HT1080 (cell line): ENCODE measurements around the genes MNS1 and ADAM10.

RAMPAGE:
- cytosol, long total RNA = start-site peak on the minus strand at chr15:56465050-56465106, 46 and 74 reads in 2 replicates
- long total RNA = start-site peak on the minus strand at chr15:56465071-56465112, 25 reads
- nucleus, long total RNA = start-site peak on the minus strand at chr15:56465100-56465106, 21 and 8 reads in 2 replicates
Measured at GRCh38 chr15:56464685-56465936, at the start of gene MNS1. TSS of gene MNS1 (minus strand) at chr15:56465137.

DNA sequence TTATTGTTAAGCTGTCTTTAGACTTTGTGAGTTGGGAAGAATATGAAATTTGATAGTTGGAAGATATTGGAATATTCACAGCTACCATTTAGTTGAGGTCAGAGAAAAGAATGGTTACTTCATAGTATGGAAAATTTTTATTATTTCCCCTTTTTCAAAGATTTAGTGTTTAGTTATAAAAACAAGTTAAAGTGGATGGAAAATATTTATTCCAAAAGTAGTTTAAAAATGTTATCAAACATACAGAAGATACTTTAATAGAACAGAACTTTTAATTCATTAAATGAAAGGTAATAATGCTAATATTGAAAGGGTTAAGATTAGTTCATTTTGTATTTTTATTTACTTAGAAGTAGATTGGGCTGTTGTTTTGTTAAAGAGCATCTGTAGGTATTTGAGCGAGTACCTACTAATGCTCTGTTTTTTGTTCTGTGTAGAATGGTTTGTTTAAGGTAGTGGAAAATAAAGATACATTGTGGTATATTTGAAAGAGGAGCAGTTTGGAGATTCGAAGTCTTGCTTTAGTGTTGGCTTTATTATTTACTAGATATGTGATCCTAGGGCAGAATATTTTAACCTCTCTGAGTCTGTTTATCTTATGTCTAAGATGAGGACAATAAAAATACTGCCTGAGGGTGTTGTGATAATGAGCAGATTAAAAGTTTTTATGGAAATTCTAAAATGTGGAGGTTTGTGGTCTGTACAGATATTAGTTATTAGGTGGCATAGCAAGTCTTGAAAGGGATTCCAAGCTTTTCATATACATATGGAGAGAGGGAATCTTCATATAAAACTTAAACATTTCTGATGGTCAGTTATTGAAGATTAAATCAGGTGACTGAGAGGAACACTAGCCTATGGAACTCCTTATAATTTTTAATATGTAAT is 14.8 kb downstream of the TCF12 start:
RAMPAGE:
- cytosol, long total RNA = no peak
- long total RNA = no peak
- nucleus, long total RNA = no peak

DNA sequence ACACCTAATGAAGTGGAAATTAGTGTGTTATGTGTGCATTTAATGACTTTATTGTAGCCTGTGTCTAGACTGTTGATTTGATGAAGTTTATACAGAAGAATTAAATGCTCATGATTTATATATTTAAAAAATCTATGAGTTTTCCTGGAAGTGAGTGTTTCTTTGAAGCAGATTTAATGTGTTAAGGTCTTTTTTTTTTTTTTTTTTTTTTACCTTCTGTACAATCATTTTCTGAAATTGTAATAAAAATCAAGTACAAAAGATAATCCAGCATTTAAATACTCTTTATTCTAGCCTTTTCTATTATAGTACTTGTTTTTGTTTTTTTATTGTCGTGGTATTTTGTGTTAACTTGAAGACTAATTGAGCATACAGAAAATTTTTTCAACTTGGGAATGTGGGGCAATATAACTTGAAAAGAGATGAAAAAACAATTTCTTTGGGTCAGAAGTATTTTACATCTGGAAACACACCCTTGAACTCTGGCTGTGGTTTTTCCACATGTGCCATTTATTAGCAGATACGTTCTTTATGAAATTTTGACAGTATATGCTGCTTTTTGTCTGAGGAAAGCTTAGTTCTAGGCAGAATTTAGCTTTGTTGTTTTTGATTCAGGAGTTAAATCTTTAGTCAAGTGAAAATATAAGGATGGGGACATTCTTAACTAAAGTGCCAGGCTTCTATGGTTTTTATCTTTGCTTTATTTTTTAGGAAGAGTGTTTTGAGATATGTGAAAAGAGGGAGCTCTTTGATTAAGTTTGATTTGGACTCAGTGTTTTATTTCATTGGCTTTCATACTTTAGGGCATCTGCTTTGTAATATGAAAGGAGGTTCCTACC is 44.6 kb downstream of the TCF12 start:
RAMPAGE:
- cytosol, long total RNA = no peak
- long total RNA = no peak
- nucleus, long total RNA = no peak

DNA sequence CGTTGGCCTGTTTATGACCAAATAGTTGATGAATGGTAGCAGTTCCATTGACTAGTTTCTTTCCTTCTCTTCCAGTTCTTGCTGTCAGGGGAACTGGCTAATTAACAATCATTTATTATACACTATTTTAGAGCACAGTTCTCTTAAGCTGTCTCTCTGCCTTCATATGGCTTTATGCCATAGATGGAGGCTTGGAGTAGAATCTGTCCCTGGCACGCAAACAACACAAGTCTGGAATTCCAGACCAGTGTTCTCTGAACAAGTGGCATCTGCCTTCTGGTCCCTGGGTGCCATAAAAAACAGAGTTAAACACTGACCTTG is 219.9 kb upstream of the CGNL1 start:
RAMPAGE:
- cytosol, long total RNA = no peak
- long total RNA = no peak
- nucleus, long total RNA = no peak

DNA sequence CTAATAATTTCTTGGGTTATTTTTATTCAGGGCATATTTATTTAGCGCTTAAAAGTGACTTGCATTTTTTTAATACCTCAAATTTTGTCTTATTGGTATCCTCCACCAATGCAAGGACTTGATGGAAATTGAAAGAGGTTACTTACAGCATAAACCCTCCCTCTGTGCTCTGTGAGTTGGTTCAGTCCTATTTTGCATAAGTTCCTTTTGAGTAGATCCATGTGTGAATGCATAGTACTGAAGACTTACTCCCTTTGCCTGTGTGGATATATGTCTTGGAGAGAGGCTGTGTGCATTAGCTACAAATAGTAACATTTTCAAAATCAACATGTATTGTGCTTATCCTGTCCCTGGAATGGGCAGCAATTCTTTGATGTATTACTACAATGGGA is 157.1 kb upstream of the CGNL1 start:
RAMPAGE:
- cytosol, long total RNA = no peak
- long total RNA = no peak
- nucleus, long total RNA = no peak

DNA sequence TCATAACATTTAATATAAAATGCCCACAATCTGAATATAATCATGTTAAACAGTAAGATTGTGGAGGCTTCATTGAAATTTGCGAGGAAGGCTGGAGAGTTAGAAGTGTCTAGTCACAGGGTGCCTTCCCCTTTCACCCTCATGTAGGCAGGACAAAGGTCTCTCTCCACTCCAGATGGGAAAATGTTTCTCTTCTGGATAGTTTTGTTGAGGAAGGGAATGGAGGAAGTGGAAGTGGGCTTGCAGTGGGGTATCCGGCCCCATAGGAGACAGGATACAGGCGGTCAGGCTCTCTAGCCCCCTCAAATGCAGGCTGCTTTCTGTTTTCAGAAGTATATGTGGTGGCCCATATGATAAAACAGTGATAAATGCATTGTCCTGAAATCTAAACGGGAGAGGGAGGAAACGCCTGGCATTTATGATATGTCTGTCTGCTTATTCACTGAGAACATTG is 13.3 kb upstream of the MYZAP start:
RAMPAGE:
- cytosol, long total RNA = no peak
- long total RNA = no peak
- nucleus, long total RNA = no peak

GRCh38 chr15:57950292-57951015 is 115.1 kb downstream of the ALDH1A2 start:
RAMPAGE:
- cytosol, long total RNA = no peak
- long total RNA = no peak
- nucleus, long total RNA = no peak

GRCh38 chr15:58055738-58056187 is 9.7 kb downstream of the ALDH1A2 start:
RAMPAGE:
- cytosol, long total RNA = no peak
- long total RNA = no peak
- nucleus, long total RNA = no peak

DNA sequence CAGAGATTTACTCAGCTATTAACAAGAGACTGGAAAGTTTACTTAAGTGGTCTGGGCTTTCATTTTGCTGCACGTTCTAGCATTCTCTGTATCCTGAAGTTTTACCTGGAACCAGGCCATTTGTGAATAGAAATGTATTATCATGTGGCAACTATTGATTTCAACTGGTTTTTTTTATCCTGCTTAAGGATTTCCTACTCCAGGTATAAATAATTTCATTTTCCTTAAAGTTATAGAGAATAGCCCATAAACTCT is 1.1 kb downstream of the AQP9 start:
RAMPAGE:
- cytosol, long total RNA = no peak
- long total RNA = no peak
- nucleus, long total RNA = no peak

GRCh38 chr15:58174761-58175091 is 36.5 kb downstream of the AQP9 start:
RAMPAGE:
- cytosol, long total RNA = no peak
- long total RNA = no peak
- nucleus, long total RNA = no peak

RAMPAGE:
- cytosol, long total RNA = no peak
- long total RNA = no peak
- nucleus, long total RNA = no peak
Measured at GRCh38 chr15:58229115-58229930, 91.1 kb downstream of the AQP9 start.

RAMPAGE:
- cytosol, long total RNA = no peak
- long total RNA = no peak
- nucleus, long total RNA = no peak
Measured at GRCh38 chr15:58431055-58431458, 734 bp upstream of the LIPC start.

RAMPAGE:
- cytosol, long total RNA = no peak
- long total RNA = no peak
- nucleus, long total RNA = no peak
Measured at GRCh38 chr15:58441747-58442037, 9.9 kb downstream of the LIPC start.

DNA sequence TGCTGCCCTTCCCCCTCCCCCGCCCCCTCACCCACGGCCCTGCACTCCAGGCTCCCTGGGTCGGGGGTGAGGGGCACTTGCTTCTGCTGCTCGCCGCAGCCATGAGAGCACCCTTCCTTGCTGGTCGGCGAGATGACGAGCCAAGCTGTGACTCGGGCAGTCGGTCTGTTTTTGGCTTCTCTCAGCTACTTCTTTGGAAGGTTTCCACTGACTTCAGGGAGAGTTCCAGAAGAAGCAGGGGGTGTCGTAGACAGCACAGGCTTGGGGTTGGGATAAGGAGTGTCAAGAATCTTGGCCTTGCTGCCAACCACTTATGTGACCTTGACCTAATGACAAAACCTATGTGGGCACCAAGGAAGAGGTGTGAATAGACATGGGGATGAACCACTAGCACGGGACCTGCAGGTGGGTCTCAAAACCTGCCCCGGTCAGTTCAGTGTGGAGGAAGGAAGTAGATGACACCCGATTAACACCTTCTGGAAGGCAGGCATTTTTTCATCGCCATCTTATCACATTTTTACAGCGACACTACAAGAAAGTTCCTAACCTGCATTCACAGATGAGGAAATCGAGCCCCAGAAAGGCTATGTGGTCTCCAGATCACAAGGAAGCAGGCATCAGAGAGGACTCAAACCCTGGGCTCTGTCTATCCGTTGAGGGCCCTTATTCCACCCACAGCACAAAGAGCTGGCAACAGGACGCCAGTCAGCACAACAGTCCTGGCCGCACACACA is 120.9 kb downstream of the LIPC start:
RAMPAGE:
- cytosol, long total RNA = no peak
- long total RNA = no peak
- nucleus, long total RNA = no peak

GRCh38 chr15:58641508-58642067 is 107.9 kb downstream of the ADAM10 start:
RAMPAGE:
- cytosol, long total RNA = no peak
- long total RNA = no peak
- nucleus, long total RNA = no peak

DNA sequence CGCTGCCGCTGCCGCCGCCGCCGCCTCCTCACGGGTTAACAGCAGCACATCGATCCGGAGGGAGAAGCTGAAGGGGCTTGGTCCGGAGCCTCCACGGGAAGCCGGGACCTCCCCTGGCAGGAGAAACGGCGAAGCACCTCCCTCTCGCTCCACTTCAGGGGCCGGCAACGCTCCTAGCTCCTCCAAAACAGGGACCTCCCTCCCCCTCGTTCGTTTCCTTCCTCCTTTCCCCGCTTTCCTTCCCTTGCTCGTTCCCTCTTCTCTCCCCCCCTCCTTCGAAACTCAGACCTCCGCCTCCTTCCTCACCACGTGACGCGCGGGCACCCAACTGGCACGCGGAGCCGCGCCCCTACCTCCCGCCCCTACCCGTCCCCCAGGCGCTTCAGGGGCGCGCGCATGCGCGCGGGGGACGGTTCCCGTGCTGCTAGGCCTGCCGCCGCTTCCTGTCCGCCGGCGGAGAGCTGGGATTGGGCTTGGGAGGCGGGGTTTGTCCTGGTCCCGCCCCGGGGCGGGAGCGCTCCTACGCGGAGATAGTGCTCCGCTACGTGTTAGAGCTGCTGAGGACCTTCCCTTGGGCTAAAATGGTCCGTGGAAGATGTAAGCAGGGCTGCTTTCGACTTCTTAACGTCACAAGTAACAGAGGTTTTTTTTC is at the start of gene ADAM10:
Gene ADAM10, minus strand, starts transcription at position 169 of the 652 bp plus-strand sequence.
RAMPAGE:
- cytosol, long total RNA = start-site peak on the minus strand centred at position 173 of the sequence, 178 bp wide, 429 and 875 reads in 2 replicates
- long total RNA = start-site peak on the minus strand centred at position 162 of the sequence, 101 bp wide, 218 reads
- nucleus, long total RNA = start-site peak on the minus strand centred at position 145 of the sequence, 175 bp wide, 314 and 56 reads in 2 replicates

GRCh38 chr15:58772217-58772357 is 985 bp downstream of the MINDY2 start:
RAMPAGE:
- cytosol, long total RNA = no peak
- long total RNA = no peak
- nucleus, long total RNA = no peak

DNA sequence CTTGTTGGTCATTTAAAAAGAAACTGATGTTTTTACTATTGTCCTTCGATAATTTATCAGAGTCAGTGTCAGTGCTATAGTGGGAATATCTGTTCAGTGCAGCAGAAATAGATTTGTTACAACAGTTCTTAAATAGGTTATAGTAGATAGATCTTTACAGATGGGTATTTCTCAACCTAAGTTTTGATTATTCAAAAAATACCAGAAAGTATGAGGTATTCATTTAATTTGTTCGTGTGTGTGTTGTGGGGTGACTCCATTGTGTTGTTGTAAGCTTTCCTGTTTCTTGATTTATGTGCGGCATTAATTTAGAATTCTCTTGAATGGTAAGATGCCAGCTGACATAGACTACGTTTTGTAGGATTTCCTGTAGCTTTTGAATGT is 1.1 kb downstream of the RNF111 start:
RAMPAGE:
- cytosol, long total RNA = no peak
- long total RNA = no peak
- nucleus, long total RNA = no peak

RAMPAGE:
- cytosol, long total RNA = no peak
- long total RNA = no peak
- nucleus, long total RNA = no peak
Measured at GRCh38 chr15:59166379-59167281, 40.0 kb upstream of the LDHAL6B start.

RAMPAGE:
- cytosol, long total RNA = no peak
- long total RNA = no peak
- nucleus, long total RNA = no peak
Measured at GRCh38 chr15:59232444-59232877, 25.8 kb downstream of the LDHAL6B start.